Heart left ventricle (tissue), 7 donors: ENCODE results near the genes KLHL28, PRPF39 and KLHDC2.

DNA sequence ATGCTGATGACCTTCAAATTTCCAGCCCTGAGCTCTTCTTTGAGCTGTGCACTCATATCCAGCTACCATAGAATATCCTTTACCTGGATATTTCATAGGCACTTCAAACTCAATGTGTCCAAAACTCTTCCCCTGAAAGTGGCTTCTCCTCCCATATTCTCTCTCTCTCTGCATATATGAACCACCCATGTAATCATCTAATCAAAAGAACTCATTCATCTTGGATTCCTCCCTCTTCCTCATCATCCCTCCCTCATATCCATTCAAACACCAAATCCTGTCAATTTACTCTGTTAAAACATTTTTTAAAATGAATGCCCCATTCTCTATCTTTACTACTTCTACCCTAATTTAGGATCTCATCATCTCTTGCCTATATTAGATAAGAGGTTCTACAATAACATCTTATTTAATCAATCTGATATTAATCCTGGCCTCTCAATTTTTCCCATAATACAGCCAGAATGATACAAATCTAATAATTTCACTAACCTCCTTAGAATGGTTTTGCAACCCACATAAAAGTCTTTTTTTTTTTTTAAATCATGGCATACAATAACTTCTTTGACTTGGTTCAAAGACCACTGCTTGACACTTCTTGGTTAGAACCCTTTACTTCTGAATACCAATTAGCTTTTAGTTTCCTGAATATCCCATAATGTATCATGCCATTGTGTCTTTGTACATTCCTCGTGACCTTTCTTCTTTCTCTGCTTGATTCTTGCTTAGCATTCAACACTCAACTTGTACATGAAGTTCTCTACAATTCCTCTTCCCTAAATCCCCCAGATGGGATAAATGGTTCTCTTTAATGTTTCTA, 19.5 kb downstream of the KLHL28 start:
- PRO-cap, 6 experiments = no peak in any of the 6 experiments
- RAMPAGE, long total RNA, 2 experiments = no peak in any of the 2 experiments
- RRBS = no CpG with 5 or more reads among the region's 1 CpG

- PRO-cap, 6 experiments = peak in 6 of 6 experiments; most common plus-strand start chr14:44961297 (in 6); most common minus-strand start chr14:44961945 (in 3)
- RAMPAGE, long total RNA, 2 experiments = start-site peak on the minus strand in 2 of 2 experiments, at chr14:44961910-44961947 at its widest, 19 to 198 reads per replicate
- RRBS = no CpG with 5 or more reads among the region's 42 CpGs
Observed at GRCh38 chr14:44960833-44962070, at the start of gene KLHL28. KLHL28 (minus strand) TSS chr14:44961947.

DNA sequence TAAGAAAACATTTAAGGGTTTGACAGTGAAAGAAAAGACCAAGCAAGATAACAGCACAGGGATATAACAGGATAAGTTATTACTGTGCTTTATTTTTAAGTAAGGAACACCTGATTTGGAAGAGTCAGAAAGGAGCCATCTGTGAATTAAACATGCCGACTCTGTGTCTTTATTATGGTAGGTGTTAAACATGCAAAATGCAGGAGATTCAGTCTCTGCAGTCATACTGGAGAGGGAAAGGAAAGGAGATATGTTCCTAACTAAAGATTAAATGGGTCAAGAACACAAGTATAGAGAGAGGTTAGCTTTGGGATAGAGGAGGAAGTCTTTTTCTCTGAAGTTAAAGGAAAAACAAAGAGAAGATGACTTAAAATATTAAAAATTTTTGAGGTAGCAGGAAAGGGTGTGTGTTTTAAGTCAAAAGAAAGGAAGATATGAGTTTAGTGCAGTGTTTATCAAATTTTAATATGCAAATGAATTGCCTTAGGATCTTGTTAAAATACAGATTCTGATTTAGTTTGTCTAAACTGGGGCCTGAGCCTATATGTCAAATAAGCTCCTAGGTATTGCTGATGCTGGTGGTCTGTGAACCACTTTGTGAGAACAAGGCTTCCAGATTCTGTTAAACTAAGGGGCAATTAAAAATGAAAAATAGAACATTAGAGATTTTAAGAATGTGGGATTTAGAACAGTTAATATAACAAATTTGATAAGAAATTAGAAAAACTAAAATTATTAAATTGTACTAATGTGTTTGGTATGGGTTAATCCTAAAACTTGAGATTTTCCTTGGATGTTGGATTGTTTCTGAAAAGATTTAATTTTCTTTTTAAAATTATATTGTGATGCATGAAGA, 21.2 kb downstream of the TOGARAM1 start:
- PRO-cap, 6 experiments = no peak in any of the 6 experiments
- RAMPAGE, long total RNA, 2 experiments = no peak in any of the 2 experiments
- RRBS = no CpG with 5 or more reads among the region's 1 CpG

- PRO-cap, 6 experiments = peak in 6 of 6 experiments; most common plus-strand start chr14:45084121 (in 4); most common minus-strand start chr14:45083926 (in 3)
- RAMPAGE, long total RNA, 2 experiments = start-site peak on the plus strand in 2 of 2 experiments, at chr14:45084113-45084129 at its widest, 231 to 313 reads per replicate
- RRBS = 2% methylated on average over 2 of the region's 56 CpGs
Observed at GRCh38 chr14:45083784-45084931, at the start of gene PRPF39. PRPF39 (plus strand) TSS chr14:45084116.

DNA sequence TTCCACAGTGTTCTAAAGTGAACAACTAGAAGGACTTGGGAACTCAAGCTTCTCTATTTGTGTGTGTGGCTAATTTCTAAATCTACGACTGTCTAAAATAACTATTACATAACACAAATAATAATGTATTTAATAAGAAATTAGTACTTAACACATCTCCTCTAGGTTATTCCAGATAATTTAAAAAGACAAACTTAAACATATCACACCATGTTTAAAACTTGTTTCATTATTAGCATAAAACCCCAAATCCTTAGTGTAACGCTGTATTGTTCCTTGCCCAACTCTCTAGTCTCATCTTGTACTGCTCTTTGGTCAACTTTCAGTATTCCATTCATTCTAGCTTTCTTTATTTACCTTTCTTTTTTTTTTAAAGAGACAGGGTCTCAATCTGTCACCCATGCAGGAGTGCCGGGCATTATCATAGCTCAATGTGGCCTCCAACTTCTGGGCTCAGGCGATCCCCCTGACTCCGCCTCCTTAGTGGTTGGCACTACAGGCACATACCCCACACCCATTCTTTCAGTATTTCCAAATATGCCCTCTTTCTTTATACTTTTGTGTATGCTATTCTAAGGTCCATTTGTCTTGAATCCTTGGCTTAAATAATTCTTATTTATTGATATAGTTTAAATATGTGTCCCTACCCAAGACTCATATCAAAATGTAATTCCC, 33.1 kb downstream of the MIS18BP1 start:
- PRO-cap, 6 experiments = no peak in any of the 6 experiments
- RAMPAGE, long total RNA, 2 experiments = no peak in any of the 2 experiments
- RRBS = no CpG with 5 or more reads among the region's 5 CpGs

GRCh38 chr14:45251806-45252412, 1.1 kb downstream of the MIS18BP1 start:
- PRO-cap, 6 experiments = no peak in any of the 6 experiments
- RAMPAGE, long total RNA, 2 experiments = no peak in any of the 2 experiments
- RRBS = no CpG with 5 or more reads among the region's 6 CpGs

DNA sequence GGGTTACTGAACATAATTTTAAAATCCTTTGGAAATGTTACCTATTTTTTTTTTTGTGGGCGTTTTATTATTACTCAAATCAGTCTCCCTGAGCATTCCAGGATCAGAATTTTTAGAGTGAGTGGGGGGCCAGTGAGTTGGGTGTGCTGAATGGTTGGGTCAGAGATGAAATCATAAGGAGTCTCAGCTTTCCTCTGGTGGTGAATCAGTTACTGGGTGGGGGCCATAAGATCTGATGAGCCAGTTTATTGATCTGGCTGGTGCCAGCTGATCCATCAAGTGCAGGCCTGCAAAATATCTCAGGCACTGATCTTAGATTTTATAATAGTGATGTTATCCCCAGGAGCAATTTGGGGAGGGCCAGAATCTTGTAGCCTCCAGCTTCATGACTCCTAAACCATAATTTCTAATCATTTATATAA, 64.5 kb upstream of the MIS18BP1 start:
- PRO-cap, 6 experiments = peak in 1 of 6 experiments; most common plus-strand start position 128 of the sequence (in 1)
- RAMPAGE, long total RNA, 2 experiments = no peak in any of the 2 experiments
- RRBS = no CpG with 5 or more reads among the region's 1 CpG

DNA sequence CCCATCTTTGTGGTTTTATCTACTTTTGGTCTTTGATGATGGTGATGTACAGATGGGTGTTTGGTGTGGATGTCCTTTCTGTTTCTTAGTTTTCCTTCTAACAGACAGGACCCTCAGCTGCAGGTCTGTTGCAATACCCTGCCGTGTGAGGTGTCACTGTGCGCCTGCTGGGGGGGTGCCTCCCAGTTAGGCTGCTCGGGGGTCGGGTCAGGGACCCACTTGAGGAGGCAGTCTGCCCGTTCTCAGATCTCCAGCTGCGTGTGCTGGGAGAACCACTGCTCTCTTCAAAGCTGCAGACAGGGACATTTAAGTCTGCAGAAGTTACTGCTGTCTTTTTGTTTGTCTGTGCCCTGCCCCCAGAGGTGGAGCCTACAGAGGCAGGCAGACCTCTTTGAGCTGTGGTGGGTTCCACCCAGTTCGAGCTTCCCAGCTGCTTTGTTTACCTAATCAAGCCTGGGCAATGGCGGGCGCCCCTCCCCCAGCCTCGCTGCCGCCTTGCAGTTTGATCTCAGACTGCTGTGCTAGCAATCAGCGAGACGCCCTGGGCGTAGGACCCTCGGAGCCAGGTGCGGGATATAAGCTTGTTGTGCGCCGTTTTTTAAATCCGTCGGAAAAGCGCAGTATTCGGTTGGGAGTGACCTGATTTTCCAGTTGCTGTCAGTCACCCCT, 635.5 kb upstream of the MIS18BP1 start:
- PRO-cap, 6 experiments = no peak in any of the 6 experiments
- RAMPAGE, long total RNA, 2 experiments = no peak in any of the 2 experiments
- RRBS = no CpG with 5 or more reads among the region's 22 CpGs

- PRO-cap, 6 experiments = no peak in any of the 6 experiments
- RAMPAGE, long total RNA, 2 experiments = no peak in any of the 2 experiments
- RRBS = 1% methylated on average over 14 of the region's 49 CpGs
Observed at GRCh38 chr14:47675984-47676704, 739 bp upstream of the MDGA2 start.

GRCh38 chr14:48267658-48268358, 592.4 kb upstream of the MDGA2 start:
- PRO-cap, 6 experiments = no peak in any of the 6 experiments
- RAMPAGE, long total RNA, 2 experiments = no peak in any of the 2 experiments
- RRBS = no CpG with 5 or more reads among the region's 12 CpGs

DNA sequence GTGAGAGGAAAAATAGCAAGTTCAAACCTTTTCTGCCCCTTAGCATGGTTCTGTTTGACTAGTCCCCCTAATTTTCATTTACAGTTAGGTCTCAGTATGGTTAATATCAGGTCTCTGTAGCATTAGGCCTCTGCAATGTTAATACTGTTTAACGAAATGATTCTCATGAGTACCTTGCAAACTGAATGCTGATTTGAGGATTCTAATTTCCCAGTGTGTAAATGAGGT, 532.6 kb downstream of the RPS29 start:
- PRO-cap, 6 experiments = no peak in any of the 6 experiments
- RAMPAGE, long total RNA, 2 experiments = no peak in any of the 2 experiments
- RRBS = no CpG with 5 or more reads among the region's 1 CpG

DNA sequence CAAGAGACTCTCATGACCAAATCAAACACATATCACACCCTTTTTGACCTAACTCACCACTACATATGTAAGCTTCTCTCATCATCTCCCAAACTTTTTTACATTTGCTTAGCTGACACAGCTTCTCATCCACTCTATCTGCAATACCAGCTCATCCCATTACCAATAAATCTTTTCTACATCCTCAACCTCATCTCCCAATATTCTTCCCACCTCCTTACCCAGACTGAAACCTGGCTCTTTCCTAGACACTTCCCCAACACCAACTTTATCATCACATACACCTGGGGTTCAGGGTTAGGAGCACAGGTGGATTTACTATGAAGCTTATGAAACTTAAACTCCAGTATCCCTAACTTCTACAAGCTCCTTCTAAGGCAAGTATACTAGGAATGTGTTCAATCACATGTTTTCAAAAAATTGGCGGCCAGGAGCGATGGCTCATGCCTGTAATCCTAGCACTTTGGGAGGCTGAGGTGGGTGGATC, 6.0 kb downstream of the RPS29 start:
- PRO-cap, 6 experiments = no peak in any of the 6 experiments
- RAMPAGE, long total RNA, 2 experiments = no peak in any of the 2 experiments
- RRBS = no CpG with 5 or more reads among the region's 2 CpGs

GRCh38 chr14:49621450-49622064, 958 bp downstream of the MGAT2 start:
- PRO-cap, 6 experiments = no peak in any of the 6 experiments
- RAMPAGE, long total RNA, 2 experiments = no peak in any of the 2 experiments
- RRBS = 4% methylated on average over 17 of the region's 28 CpGs

GRCh38 chr14:49768097-49769048, at the start of gene KLHDC2:
KLHDC2 (plus strand) TSS chr14:49768153.
- PRO-cap, 6 experiments = peak in 6 of 6 experiments; most common plus-strand start chr14:49768167 (in 6); most common minus-strand start chr14:49768804 (in 3)
- RAMPAGE, long total RNA, 2 experiments = start-site peak on the plus strand in 1 of 2 experiments, at chr14:49768236-49768608 at its widest, 85 reads per replicate
- RRBS = 2% methylated on average over 22 of the region's 99 CpGs

DNA sequence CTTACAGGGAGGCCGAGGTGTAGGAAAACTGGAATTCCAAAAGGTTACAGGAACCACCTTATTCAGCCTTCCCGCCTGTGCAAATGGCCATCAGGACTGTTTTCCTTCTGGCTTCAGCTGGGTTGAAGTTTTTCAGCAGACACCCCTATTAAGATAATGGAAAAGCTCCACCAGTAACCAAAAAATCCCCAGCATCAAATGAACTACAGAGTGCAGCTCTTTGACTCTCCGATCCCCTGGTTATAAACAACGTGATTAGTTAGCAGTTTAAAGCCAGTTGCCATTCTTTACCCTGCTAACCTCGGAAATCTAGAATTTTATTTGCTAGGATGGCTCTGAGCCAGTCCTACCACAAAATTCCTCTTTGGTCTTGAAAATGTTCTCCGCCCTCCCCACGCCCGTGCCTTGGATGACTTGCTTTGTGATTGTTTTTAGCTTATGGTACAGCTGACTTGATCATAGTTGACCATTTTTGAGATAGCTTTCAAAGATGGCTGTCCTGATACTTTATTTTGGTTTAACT, 1.2 kb downstream of the KLHDC2 start:
- PRO-cap, 6 experiments = no peak in any of the 6 experiments
- RAMPAGE, long total RNA, 2 experiments = no peak in any of the 2 experiments
- RRBS = no CpG with 5 or more reads among the region's 8 CpGs

DNA sequence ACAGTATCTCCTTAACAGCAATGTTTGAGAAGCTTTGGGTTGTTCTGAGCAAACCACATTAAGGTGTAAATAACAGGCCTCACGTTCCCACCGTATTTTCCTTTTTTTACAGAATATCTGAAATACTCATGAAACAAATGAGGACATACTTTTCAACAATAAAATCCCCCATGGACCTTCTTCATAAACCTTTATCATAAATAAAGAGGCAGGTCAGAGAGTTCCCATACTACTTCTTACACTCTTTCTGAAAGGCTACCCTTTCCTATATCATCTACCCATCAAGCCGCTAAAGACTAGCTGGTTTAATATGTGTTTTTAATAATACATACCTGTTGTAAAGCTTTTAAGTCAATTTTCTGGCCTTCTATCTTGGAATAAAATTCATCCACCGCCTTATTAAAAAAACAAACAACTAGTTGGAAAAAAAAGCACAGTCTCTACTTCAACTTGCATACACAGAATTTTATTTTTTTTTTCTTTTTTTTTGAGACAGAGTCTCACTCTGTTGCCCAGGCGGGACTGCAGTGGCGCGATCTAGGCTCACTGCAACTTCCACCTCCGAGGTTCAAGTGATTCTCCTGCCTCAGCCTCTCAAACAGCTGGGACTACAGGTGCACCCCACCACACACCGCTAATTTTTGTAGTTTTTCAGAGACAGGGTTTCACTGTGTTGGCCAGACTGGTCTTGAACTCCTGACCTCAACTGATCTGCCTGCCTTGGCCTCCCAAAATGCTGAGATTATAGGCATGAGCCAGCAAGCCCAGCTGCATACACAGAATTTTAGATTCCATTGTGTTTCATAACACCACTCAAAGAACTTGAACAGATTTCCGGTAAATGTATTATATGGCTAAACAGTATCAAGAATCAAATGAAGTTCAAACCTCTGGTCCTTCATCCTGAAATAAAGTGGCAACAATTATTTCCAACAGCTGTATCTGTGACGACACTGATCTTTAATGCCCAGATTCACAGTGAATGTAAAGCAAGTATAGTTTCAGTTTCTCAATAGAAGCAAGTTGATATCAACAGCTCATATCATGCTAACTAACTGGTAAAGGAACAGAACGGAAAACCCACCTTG, 21.3 kb downstream of the NEMF start:
- PRO-cap, 6 experiments = no peak in any of the 6 experiments
- RAMPAGE, long total RNA, 2 experiments = no peak in any of the 2 experiments
- RRBS = no CpG with 5 or more reads among the region's 12 CpGs

GRCh38 chr14:49867563-49868738, 15.4 kb upstream of the NEMF start:
- PRO-cap, 6 experiments = peak in 6 of 6 experiments; most common plus-strand start chr14:49868521 (in 4); most common minus-strand start chr14:49868183 (in 6)
- RAMPAGE, long total RNA, 2 experiments = no peak in any of the 2 experiments
- RRBS = 1% methylated on average over 3 of the region's 62 CpGs

DNA sequence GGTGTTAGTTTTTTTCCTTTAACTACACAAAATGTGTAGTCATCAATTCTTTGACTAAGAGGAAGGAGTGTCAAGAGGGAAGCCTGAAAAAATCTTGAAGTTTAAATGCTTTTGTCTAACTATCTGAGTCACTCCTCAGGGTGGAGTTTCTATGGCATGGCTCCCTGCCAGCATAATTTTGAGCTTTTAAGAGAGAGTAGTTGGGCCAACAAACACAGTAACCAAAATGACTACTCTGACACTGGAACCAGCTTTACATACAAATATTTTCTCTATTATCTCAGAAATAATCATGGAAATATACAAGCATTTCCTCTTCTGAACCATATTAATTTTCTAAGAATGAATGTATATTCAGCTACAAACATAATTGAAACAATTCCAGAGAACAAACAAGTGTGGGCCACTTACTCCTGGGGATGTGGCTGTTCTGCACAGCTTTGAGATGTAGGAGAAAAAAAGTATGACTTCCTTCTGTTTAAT, 18.8 kb downstream of the ARF6 start:
- PRO-cap, 6 experiments = peak in 2 of 6 experiments; most common plus-strand start position 217 of the sequence (in 2)
- RAMPAGE, long total RNA, 2 experiments = no peak in any of the 2 experiments

DNA sequence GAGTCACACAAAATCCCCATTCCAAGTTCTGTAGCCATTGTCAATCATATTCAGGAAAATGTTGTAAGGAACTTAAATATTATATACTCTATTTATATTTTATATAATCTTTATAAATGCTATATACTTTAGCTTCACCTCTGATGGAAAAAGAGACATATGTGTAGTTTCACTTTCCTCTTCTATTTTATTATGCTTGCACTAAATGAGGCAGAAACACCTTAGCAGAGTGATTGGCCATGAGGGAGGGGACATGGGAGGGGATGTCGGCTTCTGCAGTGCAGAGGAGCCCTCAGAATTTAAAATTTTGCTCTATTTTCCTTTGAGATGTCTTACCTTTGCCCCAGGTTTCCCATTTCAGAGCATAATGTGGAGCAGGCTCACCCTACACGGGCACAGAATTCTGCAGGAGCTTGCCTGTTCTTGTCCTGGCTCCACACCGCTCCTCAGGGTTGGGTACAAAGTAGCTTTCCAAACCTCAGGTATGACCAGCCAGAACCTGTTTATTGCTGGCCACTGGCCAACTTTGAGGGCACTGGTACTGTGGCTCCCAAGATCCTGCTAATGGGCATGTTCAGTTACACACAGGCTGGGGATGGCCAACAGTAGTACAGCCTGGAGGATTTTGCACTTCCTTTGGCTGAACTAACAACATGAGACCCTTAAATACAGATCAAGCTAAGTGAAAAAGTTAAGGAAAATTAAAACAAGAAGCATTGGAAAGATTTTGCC, 57.9 kb downstream of the ARF6 start:
- PRO-cap, 6 experiments = no peak in any of the 6 experiments
- RAMPAGE, long total RNA, 2 experiments = no peak in any of the 2 experiments
- RRBS = no CpG with 5 or more reads among the region's 3 CpGs

DNA sequence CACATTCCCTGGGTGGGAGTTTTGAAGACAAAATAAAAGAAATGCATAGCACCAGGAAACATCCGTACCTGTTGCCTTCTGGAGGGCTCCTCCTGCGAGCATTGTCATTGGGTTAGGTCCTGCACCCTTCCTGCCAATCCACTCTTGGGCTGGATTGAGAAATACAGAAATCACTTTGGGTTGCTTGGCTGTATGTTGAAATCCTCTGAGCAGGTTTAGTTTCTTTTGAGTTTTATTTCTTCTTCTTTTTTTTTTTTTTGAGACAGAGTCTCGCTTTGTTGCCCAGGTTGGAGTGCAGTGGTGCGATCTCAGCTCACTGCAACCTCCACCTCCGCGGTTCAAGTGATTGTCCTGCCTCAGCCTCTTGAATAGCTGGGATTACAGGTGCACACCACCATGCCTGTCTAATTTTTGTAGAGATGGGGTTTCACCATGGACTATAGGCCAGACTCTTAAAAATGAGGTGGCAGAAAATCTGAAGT, 67.6 kb downstream of the ARF6 start:
- PRO-cap, 6 experiments = no peak in any of the 6 experiments
- RAMPAGE, long total RNA, 2 experiments = no peak in any of the 2 experiments
- RRBS = no CpG with 5 or more reads among the region's 6 CpGs